RPMI7951 (cell line): ENCODE measurements around the genes SIM1 and RTN4IP1.

DNA sequence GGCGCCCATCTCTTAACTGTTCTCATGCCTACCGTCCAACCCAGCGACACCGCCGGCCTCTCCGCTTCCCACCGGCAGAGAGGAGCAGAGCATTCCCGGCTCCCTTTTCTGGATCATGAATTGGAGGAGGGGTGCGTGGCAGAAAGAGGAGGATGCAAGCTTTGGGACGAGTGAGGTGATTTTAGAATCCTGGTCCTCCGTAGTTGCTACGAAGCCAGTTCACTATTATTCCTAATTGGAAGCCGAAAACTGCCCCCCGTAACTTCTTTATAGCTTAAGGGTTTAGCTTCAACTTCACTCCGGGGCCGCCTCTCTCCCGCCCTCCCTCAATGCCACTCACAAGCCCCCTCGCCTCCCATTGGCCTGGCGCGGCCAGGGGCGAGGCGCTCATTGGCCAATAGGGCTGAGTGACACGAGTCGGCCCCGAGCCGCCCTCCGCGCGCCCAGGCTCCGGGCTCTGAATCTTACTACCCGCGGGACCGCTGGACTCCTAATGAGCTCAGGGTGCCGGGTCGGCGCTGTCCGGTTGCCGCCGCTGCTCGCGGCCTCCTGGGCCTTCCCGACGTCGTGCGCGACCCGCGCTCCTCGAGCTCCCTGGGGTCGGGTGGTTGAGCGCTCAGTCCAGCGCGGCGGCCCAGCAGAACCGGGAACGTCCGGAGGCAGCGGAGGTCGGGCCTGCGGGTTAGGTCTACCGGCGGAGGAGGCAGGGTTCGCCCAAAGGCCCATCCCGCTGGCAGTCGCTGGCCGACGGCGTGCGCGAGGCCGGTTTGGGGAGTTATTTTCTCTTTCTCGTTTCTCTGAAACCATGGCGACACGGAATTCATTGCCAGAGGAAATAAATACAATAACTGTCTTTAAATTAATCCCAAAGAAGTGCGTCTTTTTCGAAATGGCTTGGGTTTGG lies at the start of gene SIM1:
Gene SIM1 (minus strand): TSS at position 276 of the 904 bp plus-strand sequence.
- RAMPAGE, long total RNA = no peak

GRCh38 chr6:100487602-100487881 lies 22.8 kb upstream of the SIM1 start:
- RAMPAGE, long total RNA = no peak

DNA sequence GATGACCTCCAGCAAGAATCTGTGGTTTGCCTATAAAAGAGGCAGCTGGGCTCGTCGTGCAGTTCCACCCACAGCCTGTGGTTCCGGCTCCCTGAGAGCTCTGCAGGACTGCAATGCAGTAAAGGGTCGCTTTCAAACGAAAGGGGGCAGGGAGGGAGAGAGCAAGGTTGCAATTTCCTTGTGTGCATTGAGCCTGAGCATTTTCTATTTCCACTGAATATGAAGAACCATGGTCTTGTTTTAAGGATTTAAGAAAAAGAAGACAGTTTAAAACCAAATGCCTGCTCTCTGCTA lies 236.6 kb downstream of the HACE1 start:
- RAMPAGE, long total RNA = no peak

- RAMPAGE, long total RNA = no peak
These were observed 219.1 kb downstream of the HACE1 start for GRCh38 chr6:104640575-104641155.

- RAMPAGE, long total RNA = no peak
These were observed 92.1 kb downstream of the HACE1 start for GRCh38 chr6:104767326-104768253.

DNA sequence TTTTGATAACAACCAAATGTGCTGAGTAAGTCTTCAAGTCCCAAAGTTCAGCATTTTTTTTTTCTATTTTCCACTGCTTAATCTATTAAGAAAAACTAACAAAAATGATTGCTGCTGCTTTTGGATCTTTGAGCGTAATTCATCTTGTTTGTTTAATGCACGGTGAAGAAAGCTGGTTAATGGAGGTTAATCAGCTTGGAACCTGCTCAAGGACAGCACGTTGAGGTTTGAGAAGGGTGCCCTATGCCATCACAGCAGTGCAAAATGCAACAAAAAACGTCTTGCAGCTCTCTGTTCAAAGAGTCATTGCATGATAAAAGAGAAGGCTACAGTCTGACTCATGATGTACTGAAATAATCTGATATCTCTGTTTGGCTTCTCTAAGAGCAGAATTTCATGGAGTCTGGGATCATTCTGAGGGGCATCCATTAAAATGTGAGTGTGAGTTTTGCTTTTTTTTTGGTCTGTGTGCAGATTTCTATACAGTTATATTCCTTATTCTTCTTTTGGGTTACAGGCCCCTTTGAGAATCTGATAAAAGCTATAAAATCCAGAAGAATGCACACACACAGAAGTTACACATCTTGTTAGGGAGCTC lies 80.6 kb upstream of the PREP start:
- RAMPAGE, long total RNA = no peak

DNA sequence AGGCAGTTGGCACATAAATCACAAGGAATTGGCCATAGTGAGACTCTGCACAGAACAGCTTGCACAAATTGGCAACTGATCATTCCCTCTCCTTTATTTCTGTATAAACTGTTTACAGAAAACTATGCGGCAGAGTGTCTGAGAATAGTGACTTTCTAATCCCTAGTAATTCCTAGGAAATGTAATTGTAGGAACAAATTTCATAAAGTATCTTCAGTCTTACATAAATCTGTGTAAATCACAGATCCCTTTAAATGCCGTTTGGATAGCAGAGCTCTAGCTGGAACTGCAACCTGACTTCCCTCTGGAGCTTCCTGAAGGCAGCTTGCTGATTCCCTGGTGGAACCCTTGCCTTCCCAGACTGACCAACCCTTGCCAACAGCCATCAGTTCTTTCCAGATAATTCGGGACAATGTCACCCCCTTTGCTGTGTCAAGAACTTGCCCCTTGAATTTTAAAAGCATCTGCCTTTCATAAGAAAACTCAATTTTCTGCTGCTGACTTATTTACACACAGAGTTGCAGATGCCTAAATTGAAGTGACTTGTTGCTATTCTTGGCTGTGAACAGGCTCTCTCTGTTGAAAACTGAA lies 201.4 kb upstream of the PREP start:
- RAMPAGE, long total RNA = no peak

GRCh38 chr6:105609682-105610012 lies 206.8 kb upstream of the PREP start:
- RAMPAGE, long total RNA = no peak

DNA sequence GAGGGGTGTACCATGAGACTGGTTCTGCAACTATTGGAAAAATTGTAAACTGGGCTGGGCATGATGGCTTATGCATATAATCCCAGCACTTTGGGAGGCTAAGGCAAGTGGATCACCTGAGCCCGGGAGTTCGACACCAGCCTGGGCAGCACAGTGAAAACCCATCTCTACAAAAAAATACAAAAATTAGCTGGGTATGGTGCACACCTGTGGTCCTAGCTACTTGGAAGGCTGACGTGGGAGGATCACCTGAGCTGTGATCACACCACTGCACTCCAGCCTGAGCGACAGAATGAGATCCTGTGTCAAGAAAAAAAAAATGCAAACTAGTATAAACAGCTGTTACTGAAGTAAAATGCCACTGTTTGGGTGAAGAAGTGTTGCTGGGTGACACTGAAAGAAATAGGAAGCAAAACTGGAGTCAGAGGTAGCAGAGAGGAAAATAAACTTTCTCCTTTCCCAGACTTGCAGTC lies 241.1 kb upstream of the PREP start:
- RAMPAGE, long total RNA = no peak

DNA sequence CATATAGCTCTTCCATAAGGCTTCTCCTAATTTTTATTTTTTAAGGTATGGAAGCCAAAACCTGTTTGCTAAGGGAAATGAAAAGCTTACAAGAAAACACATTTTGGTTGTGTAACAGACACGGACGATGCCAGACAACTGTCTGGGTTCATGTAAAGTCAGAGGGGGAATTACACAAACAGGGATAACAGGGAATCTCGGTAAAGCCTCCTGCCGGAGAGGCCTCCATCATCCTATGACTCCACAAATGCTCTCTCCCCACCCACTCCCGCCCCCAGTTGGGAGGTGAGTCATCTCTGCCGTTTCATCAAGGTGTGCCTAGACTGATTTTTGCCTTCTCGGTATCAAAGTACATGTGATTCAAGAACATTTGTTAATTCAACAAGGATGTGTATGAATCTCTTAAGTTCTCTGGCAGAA lies 305.0 kb upstream of the PRDM1 start:
- RAMPAGE, long total RNA = no peak

DNA sequence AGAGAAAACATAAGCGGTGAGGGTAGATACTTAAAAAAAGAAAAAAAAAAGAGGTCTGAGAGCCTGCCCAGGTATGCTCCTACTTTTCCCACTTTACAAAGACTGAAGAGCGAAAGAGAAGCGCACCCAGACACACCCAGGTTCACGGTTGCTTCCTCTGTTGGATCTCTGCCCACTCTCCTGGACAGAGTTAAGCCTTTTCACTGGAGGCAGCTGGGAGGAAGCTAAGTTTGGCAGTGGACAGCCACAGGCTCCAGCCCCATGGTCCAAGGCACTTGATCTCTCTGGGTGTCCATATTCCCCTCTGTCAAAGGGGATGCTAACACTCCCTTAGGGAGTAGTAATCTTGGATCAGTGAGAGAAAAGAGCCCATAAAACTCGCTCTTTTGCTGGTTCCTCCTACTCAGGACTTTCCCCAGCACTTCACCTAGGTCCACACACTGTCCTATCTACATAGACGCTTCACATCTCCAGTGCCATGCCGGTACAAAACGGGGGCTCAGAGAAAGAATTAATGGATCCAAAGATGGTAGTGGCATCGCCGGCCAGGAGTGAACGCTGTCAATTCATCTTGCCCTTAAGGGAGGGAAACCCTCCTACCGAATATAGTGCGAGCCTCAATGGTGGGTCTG lies 100.6 kb upstream of the PRDM1 start:
- RAMPAGE, long total RNA = no peak

DNA sequence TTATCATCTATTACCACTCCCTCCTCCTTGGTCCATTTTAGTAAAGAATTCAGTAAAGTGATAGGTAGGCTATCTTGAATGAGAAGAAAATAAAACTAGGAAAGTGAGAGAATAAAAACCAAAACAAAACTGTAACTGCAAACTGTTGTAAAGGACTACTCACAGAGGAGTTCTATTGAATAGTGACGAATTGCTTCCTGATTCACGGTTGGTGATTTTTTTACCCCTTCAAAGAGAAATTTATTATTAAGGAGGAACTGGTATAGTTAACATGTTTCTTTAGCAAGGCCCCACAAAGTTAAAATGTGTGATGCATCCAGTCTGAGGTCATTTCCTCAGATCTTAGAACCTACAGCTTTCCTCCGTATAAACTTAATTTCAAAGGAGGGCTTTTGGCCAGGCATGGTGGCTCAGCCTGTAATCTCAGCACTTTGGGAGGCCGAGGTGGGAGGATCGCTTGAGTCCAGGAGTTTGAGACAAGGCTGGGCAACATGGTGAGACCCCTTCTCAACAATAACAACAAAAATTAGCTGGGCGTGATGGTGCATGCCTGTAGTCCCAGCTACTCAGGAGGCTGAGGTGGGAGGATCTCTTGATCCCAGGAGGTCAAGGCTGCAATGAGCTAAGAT lies 8.2 kb downstream of the PRDM1 start:
- RAMPAGE, long total RNA = no peak

DNA sequence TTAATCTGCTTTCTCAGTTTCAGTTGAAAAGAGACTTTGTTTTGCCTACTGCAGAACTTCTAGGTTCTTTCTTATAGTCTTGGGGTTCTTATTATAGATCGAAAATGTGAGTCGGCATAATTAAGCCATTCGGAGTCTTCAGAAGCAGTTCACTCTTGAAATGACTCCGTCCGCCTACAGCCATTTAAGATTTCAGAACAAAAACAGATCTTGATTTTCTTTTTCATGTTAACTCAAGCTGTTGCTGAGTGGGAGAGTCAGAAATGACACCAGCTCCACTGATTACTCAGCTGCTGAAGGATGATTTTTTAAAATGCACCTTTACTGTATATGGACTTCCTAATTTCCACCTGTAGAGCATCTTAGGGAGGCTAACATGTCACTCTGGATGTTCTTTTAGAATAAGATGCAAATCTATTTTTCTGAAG lies 15.9 kb downstream of the PRDM1 start:
- RAMPAGE, long total RNA = no peak

DNA sequence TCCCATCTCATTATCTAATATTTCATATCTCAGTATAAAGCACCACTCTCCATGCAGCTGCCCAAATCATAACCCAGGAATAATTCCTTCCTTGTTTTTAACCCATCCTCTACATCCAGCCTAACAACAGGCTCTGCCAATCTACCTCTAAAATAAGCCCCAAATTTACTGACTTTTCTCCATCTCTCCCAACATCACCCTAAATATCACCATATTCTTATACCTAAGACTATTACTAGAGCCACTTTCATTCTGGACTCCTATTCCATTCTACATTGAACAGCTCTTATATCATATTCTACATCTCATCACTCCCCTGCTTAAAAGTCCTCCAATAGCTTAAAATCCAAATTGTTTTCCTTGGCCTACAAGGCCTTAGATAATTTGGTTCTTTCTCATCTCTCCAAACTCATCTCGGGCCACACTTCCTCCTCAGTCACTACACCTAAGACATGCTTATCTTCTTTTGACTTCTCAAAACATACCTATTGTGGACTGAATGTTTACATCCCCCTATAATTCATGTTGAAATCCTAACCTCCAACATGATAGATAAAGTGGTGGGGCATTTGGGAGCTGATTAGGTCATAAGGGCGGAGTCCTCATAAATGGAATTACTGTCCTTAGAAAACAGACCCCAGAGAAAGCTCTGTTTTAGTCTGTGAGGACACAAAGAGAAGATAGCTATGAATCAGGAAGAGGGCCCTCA lies 54.6 kb downstream of the ATG5 start:
- RAMPAGE, long total RNA = no peak

GRCh38 chr6:106411848-106412244 lies 51.3 kb downstream of the CRYBG1 start:
- RAMPAGE, long total RNA = no peak

- RAMPAGE, long total RNA = no peak
These were observed 119.0 kb downstream of the RTN4IP1 start for GRCh38 chr6:106509933-106510994.

DNA sequence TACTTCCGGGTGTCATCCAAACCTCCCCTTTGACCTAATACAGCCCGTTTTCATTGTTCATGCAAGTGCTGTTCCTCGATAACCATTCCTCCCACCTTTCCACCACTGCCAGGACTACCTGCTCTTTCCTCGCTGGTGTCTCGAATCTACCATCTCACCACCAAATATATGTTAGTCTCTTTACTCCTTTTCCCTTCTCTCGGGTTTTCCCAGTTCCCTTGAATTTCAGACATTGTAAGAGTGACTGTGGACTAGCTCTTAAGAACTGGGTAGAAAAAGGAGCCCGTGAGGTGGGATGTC lies 61.4 kb downstream of the RTN4IP1 start:
- RAMPAGE, long total RNA = no peak

GRCh38 chr6:106628908-106630121 lies at the start of gene RTN4IP1:
RTN4IP1 (minus strand) TSS chr6:106629498.
- RAMPAGE, long total RNA = no peak

DNA sequence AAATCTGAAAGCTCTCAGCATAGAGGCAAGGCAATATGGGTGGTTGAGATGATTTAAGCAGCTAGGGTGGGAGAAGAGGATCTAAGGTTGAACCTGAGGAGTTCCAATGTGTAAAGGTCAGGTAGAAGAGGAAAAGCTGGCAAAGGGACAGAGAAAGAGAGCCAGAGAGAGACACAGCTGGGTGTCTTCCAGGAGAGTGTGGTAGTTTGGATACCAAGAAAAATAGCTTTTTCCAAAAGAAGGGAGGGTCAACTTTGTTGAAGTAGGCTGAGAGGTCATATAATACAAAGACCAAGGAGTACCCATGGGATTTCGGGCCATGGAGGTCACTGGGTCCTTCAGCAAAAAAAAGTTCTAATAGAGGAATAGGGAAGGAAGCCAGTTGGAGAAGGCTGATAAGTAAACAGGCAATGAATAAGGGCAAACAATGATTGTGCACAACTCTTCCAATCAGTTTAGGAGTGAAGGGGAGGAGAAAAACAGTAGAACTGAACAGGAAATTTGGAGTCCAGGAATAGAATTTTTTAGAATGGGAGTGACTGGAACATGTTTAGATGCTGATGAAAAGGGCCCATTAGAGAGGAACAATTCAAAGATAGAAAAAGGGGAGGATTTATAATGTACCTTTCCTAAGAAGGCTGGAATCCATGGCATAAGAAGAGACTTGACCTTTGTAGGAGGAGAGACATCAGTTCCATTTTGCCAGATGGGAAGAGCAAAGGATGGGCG lies 135.2 kb downstream of the QRSL1 start:
- RAMPAGE, long total RNA = no peak

GRCh38 chr6:106783328-106784580 lies 154.4 kb downstream of the QRSL1 start:
- RAMPAGE, long total RNA = no peak